Melanocyte of skin (primary cell): ENCODE measurements around the gene FAR1.

GRCh38 chr11:12209381-12209710, 99.0 kb downstream of the MICAL2 start:
- CAGE, long polyA plus RNA, 2 experiments = no peak in any of the 2 experiments

GRCh38 chr11:12225934-12226461, 115.6 kb downstream of the MICAL2 start:
- CAGE, long polyA plus RNA, 2 experiments = no peak in any of the 2 experiments

DNA sequence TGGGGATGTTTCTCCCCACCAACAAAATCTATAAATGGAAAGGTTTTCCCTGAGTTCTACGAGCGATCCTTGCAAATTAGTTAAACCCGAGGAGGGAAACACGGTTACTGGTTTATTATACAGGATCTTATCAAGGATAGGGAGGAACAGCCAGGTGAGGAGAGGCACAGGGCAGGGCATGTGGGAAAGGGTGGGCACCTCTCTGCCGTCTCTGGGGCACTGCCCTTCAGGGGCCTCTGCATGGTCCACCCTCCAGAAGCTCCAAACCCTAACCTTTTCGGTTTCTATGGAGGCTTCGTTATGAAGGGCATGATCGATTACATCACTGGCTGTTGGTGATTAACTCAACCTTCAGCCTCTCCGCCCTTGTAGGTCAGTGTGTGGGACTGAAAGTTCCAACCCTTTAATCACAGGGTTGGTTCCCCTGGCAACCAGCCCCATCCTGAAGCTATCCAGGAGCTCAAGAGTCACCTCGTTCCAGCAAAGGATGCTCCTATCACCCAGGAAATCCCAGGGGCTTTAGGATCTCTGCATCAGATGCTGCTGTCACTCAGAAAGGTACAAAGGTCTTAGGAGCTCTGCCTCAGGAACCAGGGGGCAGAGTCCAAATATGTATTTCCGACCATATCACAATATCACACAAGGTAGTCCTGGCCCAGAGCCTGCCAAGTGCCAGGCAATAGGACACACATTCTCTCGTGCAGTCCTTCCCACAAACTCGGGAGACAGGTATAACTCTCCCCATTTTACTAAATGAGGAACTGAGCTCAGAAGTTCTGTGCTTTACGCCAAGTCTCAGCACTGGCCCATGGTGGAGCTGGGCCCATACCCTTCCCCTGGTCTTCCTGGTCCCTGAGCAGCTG, 123.6 kb upstream of the PARVA start:
- CAGE, long polyA plus RNA, 2 experiments = no peak in any of the 2 experiments

DNA sequence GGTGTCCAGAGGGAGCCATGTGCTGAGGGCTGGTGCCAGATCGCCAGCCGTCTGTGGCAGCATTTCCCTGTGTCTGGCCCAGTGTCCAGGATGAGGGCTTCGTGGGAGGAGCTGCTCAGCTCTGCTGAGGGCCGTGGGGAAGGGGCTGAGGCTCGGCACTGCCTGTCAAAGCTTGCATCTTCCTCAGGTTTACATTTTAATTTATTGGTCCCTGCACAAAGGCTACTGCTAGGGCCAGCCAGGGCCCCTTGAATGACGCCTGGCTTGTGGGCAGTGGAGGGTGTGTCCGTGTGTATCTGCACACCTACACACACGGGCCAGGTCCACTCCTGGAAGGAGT, 107.9 kb upstream of the PARVA start:
- CAGE, long polyA plus RNA, 2 experiments = no peak in any of the 2 experiments

- CAGE, long polyA plus RNA, 2 experiments = no peak in any of the 2 experiments
These were observed 648 bp downstream of the PARVA start for GRCh38 chr11:12377707-12378730.

- CAGE, long polyA plus RNA, 2 experiments = no peak in any of the 2 experiments
These were observed 53.6 kb downstream of the PARVA start for GRCh38 chr11:12430838-12431486.

DNA sequence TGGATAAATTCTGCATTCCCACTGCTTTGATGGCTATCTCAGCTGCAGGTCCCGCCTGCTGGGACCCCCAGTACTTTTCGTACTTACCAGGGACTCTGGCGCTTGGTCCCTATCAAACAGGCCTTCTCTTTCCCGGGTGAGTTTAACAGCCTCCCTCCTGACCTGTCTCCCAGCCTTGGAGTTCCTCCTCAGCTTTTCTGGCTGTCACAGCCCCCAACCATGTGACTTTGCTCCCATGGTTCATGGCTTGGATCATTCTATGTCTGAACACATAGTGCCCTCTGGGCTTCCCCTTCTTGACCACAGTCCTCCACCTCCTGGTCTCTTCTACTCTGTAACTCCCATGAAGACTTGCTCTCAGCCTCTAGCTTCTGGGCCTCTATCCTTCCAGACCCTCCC, 56.9 kb downstream of the PARVA start:
- CAGE, long polyA plus RNA, 2 experiments = no peak in any of the 2 experiments

DNA sequence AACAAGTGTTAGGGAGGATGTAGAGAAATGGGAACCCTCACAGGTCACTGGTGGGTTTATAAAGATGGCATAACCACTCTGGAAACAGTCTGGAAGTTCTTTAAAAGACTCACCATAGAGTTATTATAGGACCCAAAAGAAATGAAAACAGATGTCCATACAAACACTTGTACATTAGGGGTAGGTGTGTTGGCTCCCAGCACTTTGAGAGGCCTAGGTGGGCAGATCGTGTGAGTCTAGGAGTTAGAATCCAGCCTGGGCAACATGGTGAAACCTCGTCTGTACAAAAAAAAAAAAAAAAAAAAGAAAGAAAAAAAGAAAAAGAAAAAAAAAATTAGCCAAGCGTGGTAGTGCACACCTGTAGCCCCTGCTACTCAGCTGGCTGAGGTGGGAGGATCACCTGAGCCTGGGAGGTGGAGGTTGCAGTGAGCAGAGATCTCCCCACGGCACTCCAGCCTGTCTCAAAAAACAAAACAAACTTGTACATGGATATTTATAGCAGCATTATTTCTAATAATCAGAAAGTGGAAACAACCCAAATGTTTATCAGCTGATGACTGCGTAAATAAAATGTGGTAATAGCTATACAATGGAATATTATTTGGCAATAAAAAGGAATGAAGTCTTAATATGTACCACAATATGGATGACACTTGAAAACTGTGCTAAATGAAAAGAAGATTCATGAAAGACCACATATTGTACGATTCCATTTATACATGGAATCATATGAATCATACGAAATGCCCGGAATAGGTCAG, 107.6 kb downstream of the TEAD1 start:
- CAGE, long polyA plus RNA, 2 experiments = no peak in any of the 2 experiments

DNA sequence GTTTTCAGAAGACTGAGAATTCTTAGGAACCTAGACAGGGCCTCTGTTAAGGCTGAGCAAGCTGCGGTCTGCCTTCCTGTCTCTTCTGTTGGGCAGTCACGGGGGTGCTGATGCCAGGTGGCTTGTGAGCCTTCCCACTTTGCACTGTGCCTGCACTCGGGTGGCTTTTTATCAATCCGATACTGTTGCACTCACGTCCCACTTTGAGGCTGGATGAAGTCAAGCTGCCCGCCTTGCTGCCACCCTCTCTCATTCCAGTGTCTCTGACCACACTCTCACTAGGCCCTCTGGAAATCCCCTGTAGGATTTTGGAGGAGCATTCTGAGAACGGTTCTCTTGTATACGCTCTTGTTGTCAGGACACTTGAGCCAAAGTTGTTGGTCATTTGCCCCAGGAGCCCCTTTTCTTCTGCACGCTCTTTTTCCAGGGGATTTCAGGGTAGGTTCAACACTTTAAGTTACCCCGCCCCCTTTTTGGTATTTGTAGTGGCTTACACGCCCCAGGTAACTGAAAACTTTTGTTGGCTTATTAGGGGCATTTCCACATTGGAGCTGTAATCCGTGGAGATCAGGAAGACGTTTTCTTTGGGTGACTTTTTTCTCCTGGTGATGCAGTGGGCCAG, 141.9 kb downstream of the TEAD1 start:
- CAGE, long polyA plus RNA, 2 experiments = no peak in any of the 2 experiments

DNA sequence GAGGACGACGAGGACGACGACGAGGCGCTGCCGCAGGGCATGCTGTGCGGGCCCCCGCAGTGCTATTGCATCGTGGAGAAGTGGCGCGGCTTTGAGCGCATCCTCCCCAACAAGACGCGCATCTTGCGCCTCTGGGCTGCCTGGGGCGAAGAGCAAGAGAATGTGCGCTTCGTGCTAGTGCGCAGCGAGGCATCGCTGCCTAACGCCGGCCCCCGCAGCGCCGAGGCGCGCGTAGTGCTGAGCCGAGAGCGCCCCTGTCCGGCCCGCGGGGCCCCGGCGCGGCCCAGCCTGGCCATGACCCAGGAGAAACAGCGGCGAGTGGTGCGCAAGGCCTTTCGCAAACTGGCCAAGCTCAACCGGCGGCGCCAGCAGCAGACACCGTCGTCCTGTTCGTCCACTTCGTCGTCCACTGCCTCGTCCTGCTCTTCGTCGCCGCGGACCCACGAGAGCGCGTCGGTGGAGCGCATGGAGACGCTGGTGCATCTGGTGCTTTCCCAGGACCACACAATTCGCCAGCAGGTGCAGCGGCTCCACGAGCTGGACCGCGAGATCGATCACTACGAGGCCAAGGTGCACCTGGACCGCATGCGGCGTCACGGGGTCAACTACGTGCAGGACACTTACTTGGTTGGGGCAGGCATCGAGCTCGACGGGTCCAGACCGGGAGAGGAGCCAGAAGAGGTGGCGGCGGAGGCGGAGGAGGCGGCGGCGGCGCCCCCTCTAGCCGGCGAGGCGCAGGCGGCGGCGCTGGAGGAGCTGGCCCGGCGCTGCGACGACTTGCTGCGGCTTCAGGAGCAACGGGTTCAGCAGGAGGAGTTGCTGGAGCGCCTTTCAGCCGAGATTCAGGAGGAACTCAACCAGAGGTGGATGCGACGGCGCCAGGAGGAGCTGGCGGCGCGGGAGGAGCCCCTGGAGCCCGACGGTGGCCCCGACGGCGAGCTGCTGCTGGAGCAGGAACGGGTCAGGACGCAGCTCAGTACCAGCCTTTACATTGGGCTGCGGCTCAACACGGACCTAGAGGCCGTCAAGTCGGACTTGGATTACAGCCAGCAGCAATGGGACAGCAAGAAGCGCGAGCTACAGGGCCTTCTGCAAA, 1.0 kb downstream of the RASSF10 start:
- CAGE, long polyA plus RNA, 2 experiments = no peak in any of the 2 experiments

GRCh38 chr11:13140349-13141031, 131.4 kb downstream of the RASSF10 start:
- CAGE, long polyA plus RNA, 2 experiments = no peak in any of the 2 experiments

DNA sequence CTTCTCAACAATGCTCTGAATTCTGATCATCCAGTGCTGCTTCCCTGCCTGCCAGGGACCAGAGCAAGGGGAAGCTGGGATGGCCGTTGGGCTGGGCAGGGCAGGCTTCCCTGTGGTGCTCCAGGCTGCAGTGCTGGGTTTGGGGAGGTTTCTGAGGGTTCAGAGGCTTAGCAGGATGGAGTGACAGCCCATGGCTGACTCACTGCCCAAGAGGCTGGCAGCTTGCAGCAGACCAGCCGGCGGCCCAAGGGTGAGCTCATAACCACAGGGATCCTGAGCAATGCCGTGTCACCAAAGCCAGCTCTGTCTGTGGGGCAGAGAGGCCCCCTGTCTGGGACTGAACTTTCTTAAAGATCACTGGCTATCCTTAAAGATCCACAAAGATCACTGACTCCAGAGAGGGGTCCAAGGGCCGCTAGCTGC, 61.2 kb upstream of the BMAL1 start:
- CAGE, long polyA plus RNA, 2 experiments = no peak in any of the 2 experiments

- CAGE, long polyA plus RNA, 2 experiments = no peak in any of the 2 experiments
These were observed 15.9 kb upstream of the BMAL1 start for GRCh38 chr11:13261598-13262146.

DNA sequence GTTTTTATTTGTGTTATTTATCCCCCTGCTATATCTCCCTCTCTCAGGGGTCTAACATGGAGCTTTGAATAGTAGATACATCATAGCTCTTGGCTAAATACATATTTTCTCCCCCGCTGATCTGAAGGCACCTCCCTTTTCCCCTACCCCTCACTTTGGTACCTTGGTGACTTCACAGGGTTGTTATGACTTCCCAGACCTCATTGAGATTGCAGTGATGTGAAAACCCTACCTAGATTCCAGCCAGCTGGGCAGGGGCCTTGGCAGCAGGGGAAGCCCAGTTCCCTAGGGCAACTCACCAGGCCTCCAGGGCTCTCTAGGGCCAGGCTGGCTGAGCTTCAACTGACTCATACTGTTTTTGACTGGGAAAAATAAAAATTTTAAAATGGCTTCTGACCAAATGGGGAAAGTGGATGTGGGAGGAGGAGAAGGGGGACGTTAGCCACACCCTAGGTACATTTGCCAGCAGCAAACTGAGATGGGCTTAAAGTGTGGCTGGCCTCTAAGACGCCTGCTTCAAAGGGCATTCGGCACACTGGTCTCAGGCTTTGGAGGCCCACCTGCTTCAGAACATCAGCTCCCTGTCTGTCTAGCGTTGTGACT, 38.9 kb downstream of the BMAL1 start:
- CAGE, long polyA plus RNA, 2 experiments = no peak in any of the 2 experiments

DNA sequence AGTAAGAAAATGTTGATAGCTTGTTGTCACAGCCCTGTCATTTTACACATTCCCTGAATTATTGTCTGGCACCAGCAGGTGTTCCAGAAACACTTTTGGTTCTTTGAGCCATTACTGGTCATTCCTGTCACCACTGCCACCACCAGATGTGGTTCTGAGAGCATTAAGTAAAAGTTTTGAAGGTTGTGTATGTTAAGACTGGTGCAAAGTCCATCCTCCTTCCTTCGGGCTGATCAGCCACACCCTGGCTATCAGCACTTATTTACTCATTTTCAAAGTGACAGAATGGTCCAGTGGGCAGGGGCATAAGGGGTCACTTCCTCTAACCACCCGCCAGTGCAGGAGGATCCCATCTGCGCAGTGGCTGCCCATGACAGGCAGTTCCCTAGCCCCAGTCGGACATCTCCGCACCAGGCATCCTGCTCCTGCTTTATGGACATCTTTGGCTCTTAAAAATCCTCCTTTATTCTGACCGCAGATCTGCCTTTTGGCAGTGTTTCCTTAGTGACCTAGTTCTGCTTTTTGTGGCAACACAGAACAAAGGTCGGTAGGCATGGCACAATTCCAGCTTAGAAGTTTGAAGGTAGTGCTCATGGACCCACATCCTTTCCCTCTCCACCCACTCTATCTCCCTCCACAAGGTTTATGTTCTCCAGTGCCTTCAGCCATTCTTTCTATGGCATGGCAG, 55.8 kb downstream of the BMAL1 start:
- CAGE, long polyA plus RNA, 2 experiments = no peak in any of the 2 experiments

DNA sequence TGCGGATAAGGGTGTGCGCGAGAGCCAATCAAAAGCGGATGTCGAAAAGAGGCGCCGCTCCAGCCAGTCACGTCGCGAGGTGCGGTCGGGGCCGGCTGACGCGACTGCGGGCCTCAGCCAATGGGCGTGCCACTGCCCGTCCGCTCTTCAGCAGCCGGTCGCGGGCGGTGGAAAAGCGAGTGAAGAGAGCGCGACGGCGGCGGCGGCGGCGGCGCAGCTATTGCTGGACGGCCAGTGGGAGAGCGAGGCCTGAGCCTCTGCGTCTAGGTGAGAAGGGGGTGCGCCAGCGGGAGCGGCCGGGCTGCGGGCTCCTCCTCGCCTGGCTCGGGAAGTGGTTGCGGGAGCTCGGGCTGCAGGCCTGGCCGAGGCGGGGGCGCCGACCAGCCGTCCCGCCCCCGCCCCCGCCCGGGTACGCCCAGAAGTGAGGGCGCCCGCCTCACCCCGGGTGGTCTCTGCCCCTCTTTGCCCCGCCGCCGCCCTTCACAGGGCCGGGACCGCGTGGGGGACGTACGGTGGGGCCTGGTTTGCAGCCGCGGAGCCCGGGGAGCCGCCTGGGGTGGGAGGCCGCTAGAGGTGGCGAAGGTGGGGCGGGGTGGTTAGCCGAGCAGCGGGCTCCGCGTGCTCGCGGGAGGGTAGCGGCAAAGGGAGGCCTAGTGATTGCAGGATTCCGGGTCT, at the start of gene FAR1:
TSS of gene FAR1 (plus strand) at position 129 of the 675 bp plus-strand sequence.
- CAGE, long polyA plus RNA, 2 experiments = start-site peak on the plus strand in 1 of 2 experiments, centred at position 175 of the sequence, 23 to 59 reads per replicate

DNA sequence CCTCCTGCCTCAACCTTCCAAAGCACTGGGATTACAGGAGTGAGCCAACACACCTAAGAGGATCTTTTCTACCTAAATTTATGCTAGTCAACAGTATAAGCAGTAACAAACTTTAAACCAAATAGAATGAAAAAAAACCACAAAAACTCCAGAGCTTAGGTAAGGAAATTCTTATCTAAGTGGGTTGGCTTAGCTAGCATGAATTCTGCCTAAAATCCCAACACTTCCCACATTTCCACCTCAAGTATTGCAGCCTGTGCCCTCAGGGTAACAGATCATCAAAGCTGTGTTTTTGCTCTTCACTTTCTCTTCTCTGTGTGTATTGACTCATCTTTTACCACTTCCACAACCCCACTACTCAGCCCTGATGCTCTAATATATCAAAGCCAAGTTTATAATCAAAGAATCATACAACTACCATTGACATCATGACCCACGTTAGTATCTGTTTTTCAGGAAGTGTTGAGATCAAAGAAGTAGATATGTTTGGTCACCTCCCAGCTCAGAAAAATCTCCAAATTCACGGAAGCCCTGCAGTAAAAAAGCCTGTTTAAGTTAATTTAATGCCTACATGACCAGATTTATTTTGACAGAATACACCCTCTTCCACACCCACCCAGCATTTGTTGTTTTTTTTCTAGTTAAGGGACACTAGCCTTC, 93.5 kb upstream of the SPON1 start:
- CAGE, long polyA plus RNA, 2 experiments = no peak in any of the 2 experiments

DNA sequence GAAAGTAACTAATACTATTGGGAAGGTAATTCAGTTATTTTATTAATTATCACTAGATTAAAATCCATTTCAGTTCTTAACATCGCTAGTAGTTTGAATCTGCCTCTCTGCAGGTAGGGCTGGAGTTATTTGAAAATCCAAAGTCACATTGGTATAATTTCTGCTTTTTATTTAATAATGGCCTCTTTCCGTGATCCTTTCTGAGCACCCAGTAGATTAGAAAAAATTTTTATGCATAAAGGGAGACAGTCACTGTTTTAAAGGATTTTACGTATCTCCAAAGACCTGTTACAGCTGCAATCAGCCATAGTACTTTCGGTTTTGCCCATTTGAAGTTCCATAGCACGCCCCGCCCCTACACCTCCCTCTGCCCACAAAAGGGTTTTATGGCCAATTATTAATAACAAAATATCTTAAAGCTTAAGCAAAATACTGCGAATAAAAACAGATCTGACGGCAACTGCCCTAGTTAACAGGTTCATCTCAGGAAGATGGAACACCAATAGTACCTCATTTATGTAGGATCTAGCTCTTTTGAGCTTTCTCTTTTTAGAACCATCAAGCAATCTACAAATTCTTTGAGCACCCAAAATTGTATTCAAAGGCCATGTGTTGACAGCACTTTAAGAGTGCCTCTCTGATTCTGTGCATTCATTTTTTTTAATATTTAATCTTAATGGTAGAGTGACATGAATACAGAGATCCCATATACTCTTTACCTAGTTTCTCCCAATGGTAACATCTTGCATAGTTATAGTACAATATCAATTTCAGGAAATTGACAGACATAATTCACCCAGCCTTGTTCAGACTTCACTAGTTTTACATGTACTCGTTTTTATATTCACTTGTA, 853 bp upstream of the COPB1 start:
- CAGE, long polyA plus RNA, 2 experiments = no peak in any of the 2 experiments

- CAGE, long polyA plus RNA, 2 experiments = no peak in any of the 2 experiments
These were observed 34.7 kb upstream of the PSMA1 start for GRCh38 chr11:14554665-14555505.

DNA sequence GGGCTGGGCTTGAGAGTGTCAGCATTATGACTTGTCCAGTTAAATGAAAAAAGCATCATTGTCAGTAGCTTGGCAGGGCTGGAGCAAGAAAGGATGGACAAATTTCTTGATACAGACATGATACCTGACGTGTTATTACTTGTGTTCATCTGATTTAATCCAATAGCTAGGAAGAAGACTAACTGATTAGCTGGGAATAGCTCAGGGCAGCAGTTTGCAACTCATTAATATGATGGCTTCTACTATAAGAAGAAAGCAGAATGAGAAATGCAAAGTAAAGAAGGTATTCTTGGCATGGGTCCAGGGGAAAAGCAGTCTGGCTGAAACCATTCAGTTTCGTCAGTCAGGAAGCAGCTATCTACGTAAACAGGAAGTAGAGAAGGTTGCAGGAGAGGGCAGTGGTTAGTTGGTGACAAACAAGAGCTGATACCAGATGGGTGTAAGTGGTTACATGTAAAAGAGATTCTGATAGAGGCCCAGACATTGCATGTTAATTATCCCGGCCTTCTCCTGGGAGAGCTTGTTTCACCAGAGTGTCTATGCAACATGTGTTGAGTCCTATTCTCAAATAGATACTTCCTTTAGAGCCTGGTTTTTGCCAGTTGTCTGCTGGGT, 58.2 kb upstream of the PSMA1 start:
- CAGE, long polyA plus RNA, 2 experiments = no peak in any of the 2 experiments